Ileum (tissue), 1 donor: ENCODE results near the genes EHBP1 and PELI1.

DNA sequence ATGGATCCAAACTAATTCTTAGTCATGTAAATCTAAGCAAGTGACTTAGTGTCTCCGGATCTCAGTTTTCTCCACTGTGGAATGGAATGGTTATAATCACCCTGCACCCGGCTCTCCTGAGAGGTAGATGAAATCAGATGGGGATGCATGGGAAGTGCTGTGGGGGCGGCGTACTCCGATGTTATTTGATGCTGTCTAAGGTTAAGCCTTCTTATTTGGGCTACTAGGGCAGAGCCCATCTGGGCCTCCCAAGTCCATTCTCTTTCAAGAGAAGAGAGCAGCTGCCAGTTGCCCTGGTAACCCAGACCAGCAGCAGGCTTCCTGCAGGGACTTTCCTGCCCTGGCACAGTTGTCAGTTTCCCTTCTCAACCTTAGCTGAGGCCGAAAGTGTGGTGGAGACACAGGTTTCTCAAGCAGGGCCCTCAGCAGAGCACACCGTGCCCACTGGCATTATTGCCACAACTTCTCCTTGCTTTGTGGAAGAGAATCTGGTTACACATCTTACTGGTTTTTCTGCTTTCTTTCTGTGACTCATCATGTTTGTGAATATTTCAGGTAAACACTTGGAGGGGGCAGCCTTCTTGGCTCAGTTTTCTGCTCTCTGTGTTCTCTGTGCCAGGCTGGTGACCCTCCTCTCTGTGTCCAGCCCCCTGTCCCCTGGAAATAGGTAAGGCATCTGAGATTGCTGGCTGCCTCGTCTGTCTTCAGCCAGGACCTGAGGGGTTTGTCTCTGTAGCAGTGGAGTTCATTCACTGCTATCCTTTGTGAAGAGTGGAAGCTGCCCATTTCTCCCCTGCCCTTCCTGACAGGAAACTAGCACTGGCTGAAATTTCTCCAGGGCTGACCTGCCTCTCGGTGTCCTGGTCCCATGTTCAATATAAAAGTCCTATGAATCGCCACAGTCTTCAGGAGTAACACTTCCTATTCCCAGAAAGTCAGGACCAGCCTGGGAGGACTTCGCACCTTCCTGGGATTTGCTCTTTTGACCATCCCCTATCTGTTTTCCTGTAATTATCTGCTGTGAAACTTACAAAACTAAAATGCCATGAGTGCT, 111.0 kb downstream of the B3GNT2 start:
- PRO-cap, result no peak

DNA sequence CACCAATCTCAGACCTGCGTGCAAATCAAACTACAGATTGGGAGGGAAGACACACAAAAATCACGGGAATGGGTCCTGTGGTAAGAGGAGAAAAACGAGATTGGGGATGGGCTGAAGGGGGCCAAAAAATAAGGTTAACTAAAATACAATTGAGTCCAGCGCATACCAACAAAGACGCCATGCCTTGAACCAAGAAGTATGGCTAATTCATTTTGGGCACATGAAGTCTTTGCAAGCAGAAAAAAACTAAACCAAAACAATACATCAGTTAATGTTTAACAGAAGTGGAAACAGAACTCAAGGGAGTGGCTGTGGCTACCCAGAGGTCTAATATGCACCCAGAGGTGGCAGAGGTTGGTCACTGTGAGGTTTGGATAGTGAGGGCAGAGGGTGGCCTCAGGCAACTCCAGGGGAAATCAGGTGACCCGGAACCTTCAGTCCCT, 99.6 kb downstream of the TMEM17 start:
- PRO-cap, result no peak

DNA sequence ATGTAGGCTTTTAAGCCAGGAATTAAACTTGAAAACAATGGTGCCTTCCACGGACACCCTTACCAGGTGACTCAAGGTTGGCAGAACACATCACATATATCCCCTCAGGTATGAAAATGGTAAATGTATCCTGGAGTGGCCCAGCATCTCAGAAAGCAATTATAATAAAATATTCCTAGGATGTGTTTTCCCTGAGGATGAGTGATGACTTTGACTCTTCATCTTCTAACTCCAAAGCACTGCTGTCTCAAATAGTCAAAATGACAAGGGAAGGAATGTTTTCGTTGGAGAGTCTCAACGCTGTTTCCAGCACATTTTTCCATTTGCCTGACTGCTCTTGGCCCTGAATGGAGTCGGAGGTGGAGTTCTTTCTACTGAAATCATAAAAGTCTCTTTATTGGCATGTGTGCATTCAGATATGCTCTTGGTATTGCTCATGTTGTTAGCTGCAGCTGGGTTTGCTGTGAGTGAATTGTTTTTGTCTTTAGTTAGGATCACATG, 17.0 kb downstream of the TMEM17 start:
- PRO-cap, result no peak

DNA sequence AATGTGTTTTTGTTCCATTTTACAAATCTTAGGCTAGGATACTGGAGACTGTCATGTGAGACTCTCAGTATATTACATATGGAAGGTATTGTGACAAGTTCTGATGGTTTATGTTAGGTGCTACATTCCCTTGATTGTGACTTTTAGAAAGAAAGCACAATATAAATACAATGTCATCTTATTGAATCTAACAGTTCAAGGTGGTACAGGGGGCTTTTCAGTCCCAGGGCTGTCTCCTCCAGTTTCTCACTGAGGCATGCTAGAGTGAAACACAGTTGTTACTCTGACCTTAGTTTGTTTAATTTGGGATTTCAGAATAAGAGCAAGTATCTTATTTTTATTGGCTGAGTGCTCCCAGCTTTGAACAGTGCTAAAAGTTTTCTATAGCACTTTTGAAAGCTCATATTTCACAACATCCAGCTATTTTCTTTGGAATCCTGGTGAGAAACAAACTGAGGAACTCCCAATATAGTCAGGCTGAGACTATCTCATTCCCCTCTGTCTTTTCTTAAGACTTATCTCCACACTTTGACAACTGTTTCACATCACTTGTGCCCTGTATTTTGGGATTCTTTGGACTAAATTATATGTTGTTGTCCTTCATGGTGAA, 41.2 kb upstream of the EHBP1 start:
- PRO-cap, result no peak

DNA sequence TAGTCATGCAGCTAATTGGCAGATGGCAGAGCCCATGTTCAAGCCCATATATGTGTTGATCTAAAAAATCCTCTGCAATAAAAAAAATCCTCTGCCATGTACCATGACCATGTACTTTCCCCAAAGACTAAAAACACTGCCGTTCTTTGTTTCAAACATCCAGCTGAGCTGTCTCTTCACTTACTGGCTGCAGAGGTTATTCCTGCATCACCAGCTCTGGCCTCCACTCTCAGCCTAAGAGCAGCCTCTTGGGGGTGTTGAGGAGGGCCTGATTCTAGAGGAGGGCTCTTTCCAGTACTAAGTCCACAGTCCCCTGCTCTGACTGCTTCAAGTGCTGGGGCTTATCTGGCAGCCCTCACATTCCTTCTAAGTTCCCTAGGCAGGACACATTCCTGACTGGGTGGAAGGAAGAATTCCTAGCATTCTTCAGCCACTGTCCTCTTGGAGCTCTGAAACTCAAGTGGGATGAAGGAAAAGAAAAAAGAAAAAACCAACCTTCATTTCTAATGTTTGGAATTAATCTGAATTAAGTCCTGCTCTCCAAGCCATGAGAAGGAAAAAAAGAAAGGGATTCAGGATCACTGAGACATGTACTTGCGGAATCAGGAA, 32.9 kb upstream of the EHBP1 start:
- PRO-cap, result no peak

- PRO-cap, result bidirectional peak, plus-strand start at chr2:62705707, minus-strand start at chr2:62705301
Observed at GRCh38 chr2:62705117-62706077, at the start of gene EHBP1. Gene EHBP1 (plus strand): TSS chr2:62705713.

DNA sequence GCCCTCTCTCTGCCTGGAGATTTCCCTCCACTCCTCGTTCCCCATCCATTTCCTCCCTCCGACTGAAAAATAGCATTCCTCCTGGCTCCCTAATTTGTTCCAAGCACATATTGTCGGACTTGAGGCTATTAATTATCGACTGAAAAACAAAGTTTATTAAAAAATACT, 737 bp downstream of the EHBP1 start:
- PRO-cap, result no peak

DNA sequence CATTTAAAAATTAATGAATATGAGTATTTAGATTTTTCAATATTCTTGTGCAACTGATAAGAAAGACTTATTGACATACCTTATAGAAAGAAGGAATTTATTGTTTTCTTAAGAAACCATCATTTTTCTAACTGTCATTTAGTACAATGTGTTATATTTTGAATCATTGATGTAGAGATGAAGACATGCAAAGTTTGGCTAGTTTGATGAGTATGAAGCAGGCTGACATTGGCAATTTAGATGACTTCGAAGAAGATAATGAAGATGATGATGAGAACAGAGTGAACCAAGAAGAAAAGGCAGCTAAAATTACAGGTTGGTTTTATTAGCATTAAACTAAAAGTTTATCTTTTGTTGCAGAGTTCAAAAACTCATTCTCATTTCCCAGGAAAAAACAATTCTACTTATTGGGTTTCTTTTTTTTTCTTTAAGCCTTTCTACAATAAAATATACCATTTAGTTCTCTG, 125.4 kb downstream of the EHBP1 start:
- PRO-cap, result no peak

DNA sequence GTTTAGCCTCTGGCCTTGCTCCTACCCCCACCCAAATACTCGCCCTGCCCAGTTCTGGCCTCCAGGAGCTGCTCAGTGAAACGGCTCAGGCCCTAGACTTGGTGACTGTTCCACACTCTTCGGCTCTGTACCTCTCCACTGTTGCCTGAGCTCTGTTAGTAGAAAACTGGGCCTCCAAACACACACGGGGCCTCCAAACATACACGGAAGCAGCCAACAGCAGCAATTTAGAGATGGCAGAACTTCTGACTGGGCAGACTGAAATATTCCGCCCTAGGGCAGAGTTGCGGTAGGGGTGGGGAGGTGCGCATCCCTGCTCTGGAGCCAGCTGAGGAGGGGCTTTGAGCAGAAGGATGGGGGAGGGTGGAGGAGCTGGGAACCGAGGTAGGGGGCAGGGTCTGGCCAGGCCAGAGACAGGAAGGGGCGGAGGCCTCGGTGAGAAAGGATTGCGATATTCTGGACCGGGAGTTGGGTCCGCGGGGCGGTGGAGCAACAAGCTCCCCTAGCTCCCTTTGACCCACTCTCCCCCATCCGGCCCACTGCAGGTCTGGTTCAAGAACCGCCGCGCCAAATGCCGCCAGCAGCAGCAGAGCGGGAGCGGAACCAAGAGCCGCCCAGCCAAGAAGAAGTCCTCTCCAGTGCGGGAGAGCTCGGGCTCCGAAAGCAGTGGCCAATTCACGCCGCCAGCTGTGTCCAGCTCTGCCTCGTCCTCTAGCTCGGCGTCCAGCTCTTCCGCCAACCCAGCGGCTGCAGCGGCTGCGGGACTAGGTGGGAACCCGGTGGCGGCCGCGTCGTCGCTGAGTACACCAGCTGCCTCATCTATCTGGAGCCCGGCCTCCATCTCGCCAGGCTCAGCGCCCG, 4.6 kb downstream of the OTX1 start:
- PRO-cap, result no peak

DNA sequence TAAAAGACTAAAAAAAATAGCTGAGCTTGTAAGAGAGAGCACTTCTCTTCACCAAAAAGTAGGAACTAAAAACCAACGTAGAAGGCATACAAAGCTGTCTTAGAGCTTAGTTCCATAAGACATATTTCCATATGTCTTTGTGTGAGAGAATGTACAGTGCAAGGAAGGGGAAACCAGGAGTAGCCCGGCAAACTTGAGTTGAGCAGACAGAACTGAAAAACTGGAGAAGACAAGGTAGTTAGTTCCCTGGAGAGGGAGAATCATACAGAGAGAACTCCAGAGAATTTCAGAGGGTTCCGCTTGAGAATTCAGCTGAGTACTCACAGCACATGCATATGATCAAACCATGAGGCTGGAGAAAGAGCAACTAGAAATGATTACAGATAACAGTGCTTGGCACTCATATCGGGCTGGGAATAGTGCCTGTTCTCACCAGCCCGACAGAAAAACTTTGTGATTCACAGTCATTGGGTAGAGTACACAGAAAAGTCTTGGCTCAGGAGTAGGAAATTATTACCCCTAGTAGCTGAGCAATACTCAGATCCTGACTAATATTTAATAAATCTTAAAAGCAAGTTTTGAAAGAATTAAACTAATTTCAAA, 7.1 kb downstream of the WDPCP start:
- PRO-cap, result no peak

DNA sequence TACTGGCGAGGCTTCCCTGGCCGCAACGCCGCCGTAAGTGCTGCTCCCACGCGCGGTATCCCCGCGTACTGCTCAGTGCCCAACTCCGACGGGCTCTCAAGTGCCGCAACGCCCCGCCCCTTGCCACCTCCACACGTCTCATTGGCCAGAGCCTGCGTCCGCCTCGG, 1.1 kb upstream of the UGP2 start:
- PRO-cap, result bidirectional peak, plus-strand start outside the sequence, minus-strand start at position 70 of the sequence

GRCh38 chr2:63842031-63842853, 546 bp downstream of the UGP2 start:
- PRO-cap, result unidirectional peak, minus-strand start at chr2:63842656

- PRO-cap, result no peak
Observed at GRCh38 chr2:63871546-63872016, 29.9 kb downstream of the UGP2 start.

DNA sequence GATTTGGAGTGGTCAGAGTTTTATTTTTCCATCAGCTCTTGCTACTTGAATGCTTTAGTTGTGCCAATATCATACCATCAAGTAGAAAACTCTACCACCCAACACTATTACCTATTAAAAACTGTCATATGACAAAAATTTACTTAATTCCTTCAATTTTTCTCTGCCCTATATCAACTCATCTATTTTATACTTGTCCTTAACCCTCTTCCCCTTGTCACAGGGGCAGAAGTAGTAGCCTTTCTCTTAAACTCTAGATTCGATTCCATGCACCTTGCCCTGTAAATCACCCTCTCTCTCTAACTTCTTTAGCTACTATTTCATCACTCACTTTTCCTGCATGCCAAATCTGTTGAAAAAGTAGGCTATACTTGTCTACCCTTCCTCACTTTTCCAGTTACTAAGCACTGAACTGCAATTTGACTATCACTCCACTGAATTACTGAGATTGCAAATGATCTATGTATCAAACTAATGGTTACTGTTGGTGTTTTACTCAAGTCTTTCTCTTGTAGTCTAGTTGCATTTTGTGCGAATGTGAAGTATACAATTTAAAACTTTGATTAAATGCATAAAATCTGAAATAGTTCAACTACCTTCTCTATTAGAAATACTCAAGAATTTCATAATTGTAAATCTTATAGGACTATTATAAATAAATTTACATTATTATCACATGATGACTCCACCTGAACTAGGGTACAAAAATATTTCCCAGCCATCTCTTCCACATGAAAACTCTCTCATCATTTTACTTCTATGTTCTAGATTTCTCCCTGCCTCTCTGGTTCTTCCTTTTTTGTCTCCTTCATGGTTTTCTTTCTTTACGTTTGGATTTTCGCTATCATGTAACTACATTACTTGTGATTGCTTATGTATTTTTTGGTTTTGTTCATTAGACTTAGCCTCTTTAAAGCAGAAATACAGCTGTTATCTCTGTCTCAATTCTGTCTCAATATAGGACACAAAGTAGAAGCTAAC, 77.1 kb downstream of the UGP2 start:
- PRO-cap, result no peak

- PRO-cap, result no peak
Observed at GRCh38 chr2:64012521-64013211, 6.6 kb downstream of the VPS54 start.

- PRO-cap, result unidirectional peak, plus-strand start at chr2:64018363
Observed at GRCh38 chr2:64018102-64018513, 1.1 kb downstream of the VPS54 start.

DNA sequence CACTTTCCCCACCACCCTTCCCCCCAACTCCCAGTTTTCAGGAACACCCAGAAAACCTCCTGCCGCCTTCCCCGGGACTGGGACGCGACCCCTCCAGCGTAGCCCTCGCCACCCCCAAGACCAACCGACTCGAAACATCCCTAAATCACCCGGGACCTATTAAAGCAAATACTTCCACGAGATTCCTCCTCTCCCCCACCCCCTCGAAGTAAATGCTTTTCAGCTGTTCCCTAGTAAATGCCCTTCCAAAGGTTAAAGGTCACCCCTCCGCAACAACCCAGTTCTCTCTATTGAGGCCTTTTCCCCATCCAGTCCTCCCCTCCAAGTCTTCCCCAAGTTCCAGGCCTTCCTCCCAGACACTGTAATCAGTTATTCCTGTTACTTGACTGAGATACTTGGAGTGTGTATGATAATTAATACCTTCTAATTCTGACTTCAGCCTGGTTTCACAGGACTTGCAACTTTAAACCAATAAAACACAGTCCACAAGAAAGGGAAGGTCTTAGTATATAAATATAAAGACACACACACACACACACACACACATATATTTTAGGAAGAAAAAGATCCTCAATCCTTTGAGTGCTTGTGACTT, 497 bp upstream of the VPS54 start:
- PRO-cap, result unidirectional peak, minus-strand start at position 388 of the sequence

- PRO-cap, result no peak
Observed at GRCh38 chr2:64052381-64052878, 33.2 kb upstream of the VPS54 start.

DNA sequence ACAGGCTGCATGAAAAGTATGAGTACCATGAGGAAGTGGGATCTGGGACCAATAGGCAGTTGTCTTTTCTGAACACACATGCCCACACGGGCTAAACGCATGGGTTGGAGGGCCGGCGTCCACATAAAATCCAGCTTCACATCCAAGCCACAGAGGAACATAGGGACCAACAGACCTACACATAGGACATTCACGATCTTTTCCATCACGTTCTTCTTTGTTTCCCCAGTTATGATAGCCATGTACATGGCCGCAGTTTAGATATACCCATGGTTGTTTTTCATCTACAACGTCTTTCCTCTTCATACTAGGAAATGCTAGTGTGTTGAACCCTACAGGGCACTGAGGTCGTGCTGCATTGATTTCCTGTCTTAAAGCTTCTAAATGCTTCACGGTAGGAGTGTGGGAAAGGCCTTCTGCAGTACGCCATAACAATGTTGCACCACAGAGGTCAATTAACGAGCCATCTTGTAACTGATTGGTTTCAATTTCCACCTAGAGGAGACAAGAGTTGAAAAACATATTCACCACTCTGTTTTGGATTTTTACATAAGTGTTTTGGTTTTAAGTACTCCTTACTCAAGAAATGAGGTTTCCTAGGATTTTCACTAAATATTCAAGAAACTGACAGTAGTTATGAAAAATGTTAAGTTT, 49.3 kb downstream of the PELI1 start:
- PRO-cap, result no peak

DNA sequence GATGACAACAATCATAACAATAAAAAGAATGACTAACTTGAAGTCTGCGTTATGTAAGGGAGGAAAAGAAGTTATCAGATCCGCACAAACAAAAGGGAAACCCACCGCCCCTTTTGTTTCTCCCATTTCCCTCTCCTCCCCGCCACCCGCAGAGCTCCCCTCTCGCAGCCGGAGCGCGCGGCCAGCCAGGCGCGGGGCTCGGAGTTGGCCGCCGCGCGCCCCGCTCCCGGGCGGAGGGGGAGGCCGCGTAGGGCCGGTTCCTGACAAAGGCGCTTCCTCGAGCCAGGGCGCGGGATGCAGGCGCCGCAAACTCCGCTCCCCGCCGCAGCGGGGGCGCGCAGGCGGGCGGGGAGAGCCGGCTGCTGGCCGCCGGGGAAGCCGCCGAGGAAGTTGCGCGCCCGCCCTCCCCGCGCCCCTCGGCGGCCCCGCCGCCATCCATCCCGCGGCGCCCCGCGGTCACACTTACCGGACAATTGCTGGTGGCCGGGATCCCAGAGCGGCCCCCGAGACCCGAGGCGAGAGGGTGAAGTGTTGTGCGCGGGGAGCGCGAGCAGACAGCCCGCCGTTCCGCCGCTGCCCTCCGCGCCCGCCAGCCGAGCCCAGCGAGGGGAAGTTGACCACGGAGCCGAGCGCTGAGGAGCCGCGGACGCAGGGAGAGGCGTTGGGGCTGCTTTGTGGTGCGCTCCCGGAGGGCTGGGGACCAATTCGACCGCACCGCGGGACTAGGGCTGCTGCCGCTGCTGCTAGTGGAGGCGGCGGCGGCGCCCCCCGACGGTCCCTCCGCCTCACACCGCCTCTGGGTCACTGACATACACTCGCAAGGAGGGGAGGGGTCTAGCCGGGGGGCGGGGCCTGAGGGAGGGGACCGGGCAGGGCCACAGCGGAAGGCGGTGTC, at the start of gene PELI1:
Gene PELI1 (minus strand): TSS at position 806 of the 895 bp plus-strand sequence.
- PRO-cap, result bidirectional peak, plus-strand start at position 352 of the sequence, minus-strand start at position 332 of the sequence; bidirectional peak, plus-strand start outside the sequence, minus-strand start at position 793 of the sequence